PC-3 (cell line): ENCODE measurements around the gene ITGB1BP1.

DNA sequence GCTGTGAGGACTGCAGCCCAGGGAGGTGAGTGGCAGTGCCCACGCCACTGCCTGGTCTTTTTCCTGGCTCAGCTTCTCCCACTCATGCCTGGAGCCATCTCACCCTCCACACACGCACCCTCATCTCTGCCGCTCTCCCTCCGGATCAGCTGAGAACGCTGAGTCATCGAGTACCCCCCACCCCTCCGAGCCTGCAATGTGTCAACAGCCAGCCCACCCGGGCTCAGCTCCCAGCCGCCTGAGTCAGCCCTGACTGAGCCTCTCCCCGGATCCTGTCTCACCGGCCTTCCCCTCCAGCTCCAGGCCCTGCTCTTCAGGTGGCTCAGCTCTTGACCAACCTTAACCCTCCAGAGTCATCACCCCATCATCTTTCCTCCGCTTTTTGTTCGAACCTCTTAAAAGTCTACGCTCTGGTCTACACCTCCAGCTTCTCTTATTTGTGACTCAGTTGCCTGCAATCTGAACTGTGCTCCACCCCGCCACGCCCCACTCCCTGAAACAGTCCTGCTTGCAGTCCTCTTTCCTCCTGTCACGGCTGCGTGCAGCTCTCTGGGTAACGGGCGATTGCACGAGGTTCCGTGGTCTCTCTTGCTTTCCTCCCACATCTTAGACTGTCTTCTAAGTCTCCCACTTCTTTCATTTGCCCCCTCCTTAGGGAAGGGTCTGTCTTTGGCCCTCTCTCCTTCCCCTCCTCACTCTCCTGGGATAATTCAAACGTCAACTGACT is 94.3 kb upstream of the ASAP2 start:
- RAMPAGE, long total RNA, result no peak

DNA sequence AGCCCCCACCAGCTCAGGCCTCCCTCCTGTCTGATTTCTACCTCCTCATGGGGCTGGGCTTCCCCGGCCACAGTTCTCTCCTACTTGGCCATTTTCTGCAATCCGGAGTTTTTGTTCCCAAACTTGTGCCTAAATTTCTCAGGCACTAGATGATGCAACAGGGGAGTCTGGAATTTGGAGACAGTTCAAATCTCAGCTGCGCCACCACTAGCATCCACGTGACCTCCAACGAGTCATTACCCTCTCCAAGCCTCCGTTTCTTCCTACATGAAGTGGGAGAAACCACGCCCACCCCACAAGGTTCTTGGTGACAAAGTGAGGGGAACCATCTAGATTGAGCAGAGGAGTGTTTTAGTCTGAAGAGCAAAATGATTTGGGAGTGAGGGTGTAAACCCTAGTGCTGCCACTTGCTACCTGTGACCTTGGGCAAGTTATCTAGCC is 61.5 kb upstream of the ASAP2 start:
- RAMPAGE, long total RNA, result no peak

DNA sequence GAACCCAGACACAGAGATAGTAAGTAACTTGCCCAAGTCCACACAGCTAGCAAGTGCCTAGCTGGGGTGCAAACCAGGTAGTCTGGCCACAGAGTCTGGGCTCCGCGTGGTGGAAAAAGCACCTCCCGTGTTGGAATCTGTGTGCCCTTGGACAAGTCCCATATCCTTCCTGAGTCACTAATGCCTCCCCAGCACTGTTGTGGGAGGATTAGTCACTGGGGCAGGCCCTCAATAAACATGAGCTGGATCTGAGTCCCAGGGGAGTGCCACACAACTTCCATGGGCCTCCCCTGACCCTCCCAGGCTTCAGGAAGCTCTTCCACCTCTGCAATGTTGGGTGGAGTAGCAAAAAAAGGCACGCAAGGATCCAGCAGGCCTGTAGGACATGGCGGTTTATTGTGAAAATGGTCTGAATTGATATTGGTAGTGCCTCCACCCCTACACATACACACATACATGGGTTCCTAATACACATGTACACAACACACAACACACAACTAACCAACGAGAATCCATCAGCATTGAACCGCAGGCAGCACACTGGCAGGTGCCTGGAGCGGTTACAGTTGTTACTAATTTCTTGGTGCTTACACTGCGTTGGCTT is 26.7 kb upstream of the ASAP2 start:
- RAMPAGE, long total RNA, result no peak

DNA sequence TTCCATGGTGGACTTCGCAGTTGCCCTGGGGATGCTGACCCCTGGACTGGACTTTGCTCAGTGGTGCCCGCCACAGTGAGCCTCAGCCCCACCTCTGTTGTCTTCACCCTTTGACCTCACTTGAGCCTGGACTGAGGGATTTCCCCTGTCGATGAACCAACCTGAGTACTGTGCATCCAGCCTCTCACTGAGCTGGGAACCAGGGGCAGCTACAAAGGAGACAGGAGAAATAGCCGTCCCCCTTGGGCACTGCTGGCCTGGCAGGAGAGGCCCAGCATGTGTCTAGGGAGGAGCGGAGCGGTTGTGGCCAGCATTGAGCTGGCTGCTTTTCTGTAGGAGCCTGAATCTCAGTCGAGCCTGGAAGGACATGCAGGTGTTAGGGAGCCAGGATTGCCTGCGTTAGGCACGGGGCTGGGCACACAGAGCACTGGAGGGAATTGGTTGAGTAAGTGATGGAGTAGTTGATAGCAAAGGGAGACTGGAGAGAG is 22.7 kb downstream of the ASAP2 start:
- RAMPAGE, long total RNA, result no peak

- RAMPAGE, long total RNA, result no peak
Observed at GRCh38 chr2:9238862-9239155, 32.2 kb downstream of the ASAP2 start.

DNA sequence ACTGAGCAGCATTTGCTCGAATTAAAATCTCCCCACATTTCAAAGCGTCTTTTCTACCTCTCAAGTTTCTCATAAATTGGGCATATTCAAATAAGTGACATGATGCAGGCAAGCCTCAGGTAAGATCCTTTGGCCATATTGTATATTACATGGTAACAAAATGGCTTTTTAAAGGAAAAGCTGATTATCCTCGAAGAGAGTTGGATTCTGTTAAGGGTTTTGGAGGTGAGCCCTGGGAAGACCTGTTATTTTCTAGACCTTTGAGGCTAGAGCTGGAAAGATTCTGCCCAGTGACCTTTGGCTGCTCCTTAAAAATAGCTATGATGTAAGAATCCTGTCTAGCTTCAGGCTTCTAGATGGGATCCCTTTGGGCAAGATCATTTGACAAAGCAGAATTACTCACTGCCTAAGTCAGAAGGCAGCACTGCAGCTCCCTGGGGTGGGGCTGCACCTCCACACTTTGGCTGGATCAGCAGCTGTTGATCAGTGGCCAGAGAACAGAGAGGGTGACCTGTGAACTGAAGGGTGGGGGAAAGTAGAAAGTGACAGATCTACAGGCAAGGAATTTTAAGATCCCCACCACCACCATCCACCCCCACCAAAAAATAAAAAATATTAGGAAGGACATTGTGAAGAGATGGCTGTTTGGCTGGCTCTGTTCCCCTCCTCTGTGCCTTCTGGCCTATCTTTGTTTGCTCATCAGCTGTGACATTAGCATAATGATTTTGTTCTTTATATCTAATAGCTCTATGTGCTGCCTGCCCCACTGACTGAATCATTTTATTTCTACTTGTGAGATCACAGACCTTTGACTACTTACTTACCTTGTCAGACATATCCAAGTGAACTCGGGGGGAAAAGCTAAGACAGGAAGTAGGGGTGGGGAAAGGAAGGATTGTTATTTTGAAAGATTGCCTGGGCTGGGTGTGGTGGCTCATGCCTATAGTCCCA is 103.9 kb downstream of the ASAP2 start:
- RAMPAGE, long total RNA, result no peak

DNA sequence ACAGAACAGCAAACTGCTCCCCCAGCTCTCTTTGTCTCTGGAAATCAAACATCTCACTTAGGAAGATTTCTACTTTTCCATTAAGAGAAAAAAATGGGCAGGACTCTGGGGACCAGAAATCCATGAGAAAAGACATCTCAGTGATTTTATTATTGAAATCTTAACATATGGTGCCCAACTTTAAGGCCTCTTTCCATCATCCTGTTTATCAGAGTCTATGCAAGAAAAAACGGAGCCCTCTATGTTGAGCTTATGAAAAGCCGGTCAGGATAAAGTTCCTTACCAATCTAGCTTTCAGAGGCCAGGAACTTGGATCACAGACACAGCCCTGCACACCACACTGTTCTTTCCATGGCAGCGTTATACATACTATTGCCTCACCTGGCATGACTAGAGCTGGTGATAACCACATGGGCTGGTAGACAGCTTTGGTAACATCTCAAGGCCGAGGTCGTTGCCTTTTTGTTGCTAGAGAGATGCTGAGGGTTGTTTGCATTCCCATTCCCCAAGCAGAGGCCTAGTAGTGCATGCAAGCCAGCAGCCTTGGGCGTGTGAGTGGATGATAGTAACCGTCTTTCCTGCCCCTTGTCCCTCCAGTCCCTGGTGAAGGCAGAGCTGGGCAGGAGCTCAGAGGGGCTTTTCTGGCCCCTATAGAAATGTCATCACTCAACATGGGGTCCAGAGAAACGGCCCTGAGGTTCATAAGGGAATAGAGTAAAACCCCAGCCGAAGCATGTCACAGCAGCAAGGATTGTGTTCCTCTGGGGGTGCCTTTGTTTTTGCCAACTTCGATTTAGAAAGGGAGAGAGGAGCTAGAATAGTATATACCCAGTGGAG is 78.0 kb downstream of the ITGB1BP1 start:
- RAMPAGE, long total RNA, result no peak

- RAMPAGE, long total RNA, result no peak
Observed at GRCh38 chr2:9398711-9399635, 24.4 kb downstream of the ITGB1BP1 start.

GRCh38 chr2:9406637-9407485 is 16.5 kb downstream of the ITGB1BP1 start:
- RAMPAGE, long total RNA, result no peak

- RAMPAGE, long total RNA, result start-site peak on the minus strand at chr2:9423444-9423507, 80 and 60 reads in 2 replicates
Observed at GRCh38 chr2:9422814-9423756, at the start of gene ITGB1BP1. Gene ITGB1BP1, minus strand, starts transcription at chr2:9423528.

GRCh38 chr2:9474663-9475531 is 546 bp downstream of the IAH1 start:
- RAMPAGE, long total RNA, result no peak

- RAMPAGE, long total RNA, result no peak
Observed at GRCh38 chr2:9631250-9631598, 427 bp upstream of the YWHAQ start.

DNA sequence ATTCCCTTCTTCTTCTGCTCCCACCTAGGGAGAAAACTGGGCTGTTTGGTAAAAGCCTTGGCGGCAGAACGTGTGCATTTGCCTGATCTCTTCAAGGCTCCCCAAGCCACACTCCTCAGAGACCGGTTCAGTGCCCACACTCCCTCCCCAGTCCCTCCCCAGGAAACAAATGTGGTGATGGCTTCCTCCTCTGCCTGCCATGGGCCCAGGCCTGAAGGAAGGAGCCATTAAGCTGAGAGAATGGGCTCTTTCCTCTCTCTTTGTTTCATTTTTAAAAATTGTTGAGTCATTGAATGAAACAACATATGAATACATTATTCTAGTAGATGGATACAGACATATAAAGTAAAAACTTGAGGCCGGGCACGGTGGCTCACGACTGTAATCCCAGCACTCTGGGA is 50.6 kb upstream of the YWHAQ start:
- RAMPAGE, long total RNA, result no peak

GRCh38 chr2:9735925-9736299 is 105.1 kb upstream of the YWHAQ start:
- RAMPAGE, long total RNA, result no peak

GRCh38 chr2:9753178-9754032 is 89.9 kb upstream of the TAF1B start:
- RAMPAGE, long total RNA, result no peak

- RAMPAGE, long total RNA, result no peak
Observed at GRCh38 chr2:9757531-9758406, 85.5 kb upstream of the TAF1B start.

DNA sequence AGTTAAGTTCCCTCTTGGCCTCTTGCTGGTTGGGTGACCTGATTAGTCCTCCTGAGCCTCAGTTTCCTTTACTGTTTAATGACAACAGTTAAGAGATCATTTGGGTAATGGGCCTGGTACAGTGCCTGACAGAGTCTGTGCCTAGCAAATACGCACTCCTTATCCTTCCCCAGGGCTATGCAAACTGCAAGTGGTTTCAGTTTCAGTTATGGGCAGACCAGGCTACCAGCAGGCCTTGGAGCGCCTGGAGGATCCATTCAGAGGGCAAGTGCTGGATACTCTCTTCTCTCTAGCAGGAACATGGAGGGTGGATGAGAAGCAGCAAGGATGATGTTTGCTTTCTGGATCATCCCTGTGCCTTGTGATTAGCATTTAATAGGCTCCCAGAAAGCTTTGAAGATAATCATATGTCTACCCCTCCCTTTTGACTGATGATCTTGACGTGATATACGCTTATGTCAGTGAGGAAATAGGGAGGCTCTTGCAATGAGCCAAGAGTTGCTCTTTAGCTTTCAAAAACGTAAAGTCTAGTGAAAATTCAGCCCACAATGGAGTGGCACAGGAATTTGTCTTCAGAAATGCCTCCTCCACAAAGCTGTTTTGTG is 12.4 kb upstream of the TAF1B start:
- RAMPAGE, long total RNA, result no peak

GRCh38 chr2:9934819-9935497 is 16.5 kb upstream of the GRHL1 start:
- RAMPAGE, long total RNA, result no peak

- RAMPAGE, long total RNA, result no peak
Observed at GRCh38 chr2:9990620-9991204, 39.2 kb downstream of the GRHL1 start.

GRCh38 chr2:10077009-10077447 is 3.2 kb downstream of the CYS1 start:
- RAMPAGE, long total RNA, result no peak